SEM (cell line): ENCODE data around the genes KHNYN, GZMB and FOXG1.

DNA sequence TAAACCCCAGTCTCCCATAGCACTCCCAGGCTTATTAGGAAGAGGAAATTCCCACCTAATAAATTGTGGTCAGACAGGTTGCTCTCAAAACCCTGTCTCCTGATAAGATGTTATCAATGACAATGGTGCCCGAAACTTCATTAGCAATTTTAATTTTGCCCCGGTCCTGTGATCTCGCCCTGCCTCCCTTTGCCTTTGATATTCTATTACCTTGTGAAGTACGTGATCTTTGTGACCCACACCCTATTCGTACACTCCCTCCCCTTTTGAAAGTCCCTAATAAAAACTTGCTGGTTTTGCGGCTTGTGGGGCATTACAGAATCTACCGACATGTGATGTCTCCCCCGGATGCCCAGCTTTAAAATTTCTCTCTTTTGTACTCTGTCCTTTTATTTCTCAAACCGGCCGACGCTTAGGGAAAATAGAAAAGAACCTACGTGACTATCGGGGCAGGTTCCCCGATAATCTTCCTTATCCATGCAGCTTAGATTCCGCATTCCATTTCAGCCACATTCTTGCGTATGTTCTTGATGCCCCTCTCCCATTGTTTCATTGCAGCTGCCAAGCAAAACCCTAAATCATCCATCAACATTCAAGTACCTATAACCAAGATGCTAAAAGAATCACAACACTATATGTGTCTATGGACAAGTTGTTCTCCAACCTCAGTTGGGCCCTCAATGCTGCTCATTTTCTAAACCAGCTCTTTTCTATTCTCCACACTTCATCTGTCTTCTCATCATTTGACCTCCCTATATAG is 2.7 kb upstream of the TSSK4 start:
- PRO-cap = no peak

- PRO-cap = no peak
These were observed 313 bp downstream of the GMPR2 start for GRCh38 chr14:24233137-24233346.

DNA sequence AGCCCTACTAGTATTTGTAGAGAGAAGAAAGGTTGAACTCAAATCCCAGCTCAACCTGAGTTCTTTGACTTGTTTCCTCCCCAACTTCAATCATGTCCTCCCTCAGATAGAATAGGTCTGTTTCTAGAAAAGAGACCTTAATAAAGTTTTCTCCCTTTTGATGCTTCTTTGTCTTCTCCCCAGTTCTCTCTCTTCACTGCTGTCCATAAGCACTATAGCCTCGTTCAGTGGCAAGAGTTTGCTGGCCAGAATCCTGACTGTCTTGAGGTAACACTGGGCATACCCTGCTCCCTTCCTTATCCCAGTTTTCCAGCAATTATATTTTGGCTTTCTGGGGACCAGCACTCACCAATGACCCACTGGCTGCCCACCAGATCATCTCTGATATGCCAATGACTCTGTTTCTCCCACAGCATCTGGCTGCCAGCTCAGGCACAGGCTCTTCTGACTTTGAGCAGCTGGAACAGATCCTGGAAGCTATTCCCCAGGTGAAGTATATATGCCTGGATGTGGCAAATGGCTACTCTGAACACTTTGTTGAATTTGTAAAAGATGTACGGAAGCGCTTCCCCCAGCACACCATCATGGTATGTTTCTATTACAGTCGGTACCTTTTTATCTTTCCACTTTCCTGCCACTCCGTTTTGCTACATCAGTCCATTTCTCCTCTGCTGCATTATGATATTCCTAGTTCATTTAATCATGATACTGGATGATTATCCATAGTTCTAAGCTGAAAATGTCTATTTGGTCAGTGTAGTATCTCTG is 3.0 kb downstream of the GMPR2 start:
- PRO-cap = no peak

DNA sequence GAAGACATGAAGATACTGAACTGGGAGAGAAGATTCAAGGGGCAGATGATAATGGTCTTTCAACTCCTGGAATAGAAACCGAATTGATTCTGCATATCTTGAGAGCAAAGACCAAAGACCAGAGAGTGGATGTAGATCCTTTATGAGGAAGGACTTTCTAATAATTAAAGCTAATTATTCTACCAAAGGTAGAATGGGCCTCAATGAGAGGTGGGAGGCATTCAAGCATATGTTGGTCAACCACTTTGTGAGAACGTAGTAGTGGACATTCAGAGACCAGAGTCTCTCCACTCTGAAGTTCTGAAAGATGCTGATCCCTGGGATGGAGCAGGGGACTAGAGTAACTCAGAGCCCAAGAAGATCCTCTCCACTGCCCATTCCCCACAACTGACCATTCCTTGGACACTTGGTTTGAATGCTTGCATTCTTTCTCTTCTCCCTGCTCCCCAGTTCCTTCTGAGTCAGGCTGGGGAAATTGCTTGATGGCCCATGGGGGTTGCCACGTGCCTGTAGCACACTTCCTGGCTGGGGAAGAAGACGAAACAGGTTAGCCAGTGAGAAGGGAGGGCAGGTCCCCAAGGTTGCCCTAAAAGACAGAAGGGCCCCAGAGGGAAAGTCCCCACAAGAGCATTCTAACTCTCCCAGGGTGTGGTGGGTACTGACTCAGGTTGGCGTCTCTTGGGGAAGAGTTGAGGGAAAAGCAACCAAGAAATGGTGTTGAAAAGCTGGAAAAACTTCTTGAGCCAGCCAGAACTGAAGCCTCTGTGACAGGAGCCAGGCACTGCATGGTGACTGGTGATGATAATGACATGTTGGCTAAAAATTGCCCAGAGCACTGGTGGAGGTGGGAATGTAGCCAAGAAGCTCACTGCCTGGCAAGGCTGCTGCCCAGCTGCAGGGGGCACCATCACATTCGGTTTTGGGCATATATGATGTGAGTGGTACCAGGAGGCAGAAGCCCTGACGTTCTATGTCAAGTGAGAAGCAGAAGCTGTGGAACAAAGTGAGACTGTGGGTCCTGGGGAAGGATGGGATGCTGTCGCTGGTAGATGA is 7.8 kb upstream of the RABGGTA start:
- PRO-cap = bidirectional peak, plus-strand start at position 540 of the sequence, minus-strand start at position 458 of the sequence

DNA sequence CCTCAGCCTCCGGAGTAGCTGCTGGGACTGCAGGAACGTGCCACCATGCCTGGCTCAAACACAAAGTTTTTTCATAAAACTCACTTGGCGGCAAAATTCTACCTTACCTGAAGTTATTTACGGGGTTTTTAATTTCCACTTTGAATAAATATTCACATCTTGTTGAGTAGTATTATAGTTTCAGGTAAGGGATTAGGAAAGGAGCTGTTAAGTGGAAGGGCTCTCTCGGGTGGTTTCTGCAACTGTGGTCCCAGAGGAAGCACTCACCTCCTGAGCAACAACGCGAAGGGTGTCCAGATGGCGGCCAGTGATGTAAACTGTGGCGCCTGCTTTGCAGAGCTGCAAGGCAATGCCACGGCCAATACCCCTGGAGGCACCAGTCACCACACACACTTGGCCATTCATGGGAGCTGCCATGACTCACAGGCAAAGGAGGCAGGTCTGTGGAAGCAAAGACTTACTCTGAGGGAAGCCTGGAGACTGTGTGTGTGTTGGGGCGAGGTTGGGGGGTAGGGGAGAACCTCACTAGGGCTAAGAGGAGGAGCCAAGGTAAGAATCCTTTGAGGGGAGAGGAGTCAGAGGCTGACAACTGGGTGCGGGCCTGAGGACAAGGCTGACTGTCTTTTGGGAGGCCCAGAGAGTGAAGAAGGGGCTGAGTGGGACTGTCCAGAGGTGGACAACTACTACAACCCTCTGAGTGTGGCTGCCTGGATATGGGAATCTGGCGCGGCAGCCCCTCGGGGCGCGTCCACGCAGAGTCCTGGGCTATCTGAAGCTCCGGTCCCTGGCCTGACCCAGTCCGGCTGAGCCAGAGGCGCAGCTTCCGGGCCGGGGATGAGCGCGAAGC is 667 bp downstream of the DHRS1 start:
- PRO-cap = no peak

GRCh38 chr14:24309178-24309727 is 687 bp upstream of the LTB4R2 start:
- PRO-cap = no peak

DNA sequence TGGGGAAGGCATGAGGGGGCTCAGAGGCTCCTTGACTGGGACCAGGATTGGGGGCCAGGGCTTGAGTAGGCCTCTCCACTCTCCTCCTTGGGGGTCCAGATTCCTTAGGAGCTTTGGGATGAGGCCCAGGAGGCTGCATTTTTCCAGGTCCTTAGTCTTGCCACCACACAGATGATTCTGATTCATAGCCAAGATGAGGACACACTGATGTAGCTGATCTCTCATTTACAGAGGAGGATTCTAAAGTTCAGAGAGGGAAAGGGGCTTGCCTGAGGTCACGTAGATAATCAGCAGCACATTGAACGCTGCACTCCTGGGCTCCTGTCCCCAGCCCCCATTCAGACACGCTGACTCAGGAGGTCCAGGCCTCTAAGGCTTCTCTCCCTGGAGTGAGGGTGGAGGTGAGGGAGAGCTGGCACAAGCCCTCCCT is 10.2 kb downstream of the NFATC4 start:
- PRO-cap = no peak

GRCh38 chr14:24389166-24389662 is 9.6 kb upstream of the NYNRIN start:
- PRO-cap = no peak

- PRO-cap = bidirectional peak, plus-strand start at chr14:24429954, minus-strand start at chr14:24429866
These were observed at the start of gene KHNYN for GRCh38 chr14:24429520-24430429. Gene KHNYN, plus strand, starts transcription at chr14:24429954.

- PRO-cap = no peak
These were observed 6.0 kb downstream of the SDR39U1 start for GRCh38 chr14:24436276-24437278.

GRCh38 chr14:24634097-24634625 is at the start of gene GZMB:
Gene GZMB, minus strand, starts transcription at chr14:24634190.
- PRO-cap = no peak

DNA sequence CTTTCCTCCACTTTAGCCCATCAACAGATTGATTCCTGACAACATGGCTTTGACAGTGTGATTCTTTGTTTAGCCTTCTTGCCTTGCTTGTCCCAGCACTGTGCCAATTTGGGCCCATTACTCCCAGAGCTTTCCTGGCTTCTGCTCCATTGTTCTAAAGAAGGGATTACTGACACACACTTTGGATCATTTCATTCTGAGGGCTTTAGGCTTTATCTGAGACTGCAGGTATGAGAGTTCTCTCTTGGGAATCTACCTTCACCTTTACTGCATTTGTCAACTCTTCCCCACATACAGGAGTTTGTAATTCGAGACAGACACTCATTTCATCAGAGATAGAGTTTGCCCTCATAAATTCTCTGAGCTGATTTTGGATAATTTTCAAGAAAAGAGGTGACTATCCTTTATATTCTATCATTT is 206.4 kb upstream of the GZMB start:
- PRO-cap = no peak

DNA sequence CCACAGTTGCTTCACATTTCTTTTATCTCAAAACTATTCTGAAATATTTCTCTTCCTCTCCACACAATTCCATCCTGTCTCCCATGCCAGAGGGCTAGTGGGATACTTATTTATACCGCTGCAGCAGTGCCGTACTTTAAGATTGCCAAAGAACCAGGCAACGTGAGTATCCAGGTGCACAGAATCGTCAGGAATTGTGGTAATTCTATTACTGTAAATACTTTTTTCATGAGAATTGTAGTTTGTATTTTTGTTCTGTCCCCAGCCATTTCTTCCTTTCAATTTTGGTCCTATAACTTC is 188.7 kb upstream of the FOXG1 start:
- PRO-cap = no peak

DNA sequence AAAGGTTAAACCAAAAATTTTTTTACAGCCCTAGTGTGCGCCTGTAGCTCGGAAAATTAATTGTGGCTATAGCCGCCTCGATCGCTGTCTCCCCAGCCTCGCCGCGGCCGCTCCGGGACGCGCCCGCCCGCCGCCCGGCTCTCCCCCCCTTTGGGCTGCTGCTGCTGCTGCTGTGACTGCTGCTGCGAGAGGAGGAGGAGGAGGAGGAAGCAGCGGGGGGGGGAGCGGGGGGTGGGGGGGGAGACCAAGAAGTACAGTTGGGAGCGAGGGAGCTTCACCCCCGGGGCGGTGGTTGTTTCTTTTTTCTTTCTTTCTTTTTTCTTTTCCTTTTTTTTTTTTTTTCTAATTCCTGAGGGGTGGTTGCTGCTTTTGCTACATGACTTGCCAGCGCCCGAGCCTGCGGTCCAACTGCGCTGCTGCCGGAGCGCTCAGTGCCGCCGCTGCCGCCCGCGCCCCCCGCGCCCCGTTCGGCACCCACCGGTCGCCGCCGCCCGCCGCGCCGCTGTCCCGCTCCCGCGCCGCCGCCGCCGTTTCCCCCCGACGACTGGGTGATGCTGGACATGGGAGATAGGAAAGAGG is at the start of gene FOXG1:
TSS of gene FOXG1 (plus strand) at position 59 of the 579 bp plus-strand sequence.
- PRO-cap = no peak

DNA sequence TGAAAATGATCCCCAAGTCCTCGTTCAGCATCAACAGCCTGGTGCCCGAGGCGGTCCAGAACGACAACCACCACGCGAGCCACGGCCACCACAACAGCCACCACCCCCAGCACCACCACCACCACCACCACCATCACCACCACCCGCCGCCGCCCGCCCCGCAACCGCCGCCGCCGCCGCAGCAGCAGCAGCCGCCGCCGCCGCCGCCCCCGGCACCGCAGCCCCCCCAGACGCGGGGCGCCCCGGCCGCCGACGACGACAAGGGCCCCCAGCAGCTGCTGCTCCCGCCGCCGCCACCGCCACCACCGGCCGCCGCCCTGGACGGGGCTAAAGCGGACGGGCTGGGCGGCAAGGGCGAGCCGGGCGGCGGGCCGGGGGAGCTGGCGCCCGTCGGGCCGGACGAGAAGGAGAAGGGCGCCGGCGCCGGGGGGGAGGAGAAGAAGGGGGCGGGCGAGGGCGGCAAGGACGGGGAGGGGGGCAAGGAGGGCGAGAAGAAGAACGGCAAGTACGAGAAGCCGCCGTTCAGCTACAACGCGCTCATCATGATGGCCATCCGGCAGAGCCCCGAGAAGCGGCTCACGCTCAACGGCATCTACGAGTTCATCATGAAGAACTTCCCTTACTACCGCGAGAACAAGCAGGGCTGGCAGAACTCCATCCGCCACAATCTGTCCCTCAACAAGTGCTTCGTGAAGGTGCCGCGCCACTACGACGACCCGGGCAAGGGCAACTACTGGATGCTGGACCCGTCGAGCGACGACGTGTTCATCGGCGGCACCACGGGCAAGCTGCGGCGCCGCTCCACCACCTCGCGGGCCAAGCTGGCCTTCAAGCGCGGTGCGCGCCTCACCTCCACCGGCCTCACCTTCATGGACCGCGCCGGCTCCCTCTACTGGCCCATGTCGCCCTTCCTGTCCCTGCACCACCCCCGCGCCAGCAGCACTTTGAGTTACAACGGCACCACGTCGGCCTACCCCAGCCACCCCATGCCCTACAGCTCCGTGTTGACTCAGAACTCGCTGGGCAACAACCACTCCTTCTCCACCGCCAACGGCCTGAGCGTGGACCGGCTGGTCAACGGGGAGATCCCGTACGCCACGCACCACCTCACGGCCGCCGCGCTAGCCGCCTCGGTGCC is 1.1 kb downstream of the FOXG1 start:
- PRO-cap = no peak

DNA sequence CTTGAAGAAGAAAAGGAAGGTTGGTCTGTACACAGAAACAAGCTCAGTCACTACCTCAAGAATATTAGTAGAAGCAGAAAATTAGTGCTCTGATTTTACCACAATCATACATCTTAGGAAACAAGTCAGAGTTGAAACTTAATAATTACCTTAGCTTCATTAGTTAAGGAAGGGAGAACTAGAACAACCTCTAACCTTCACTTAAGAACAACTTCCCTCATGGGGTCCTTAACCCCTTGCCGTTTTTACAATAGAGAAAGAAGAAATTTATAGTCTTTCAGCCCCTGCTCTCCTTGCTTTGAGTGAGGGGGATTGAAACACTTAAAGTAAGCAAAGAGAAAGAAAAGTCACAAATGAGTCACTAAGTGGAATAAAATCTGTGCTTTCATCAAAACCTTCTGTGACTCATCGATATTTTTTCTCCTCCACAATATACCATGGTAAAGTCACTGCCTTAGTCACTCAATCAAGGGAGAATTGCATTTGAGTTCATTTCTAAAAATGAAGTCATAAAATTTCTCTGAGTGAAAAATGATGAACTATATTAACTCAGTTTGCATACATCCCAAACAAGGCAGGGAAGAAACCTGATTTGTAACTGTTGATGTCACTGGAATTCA is 470.1 kb downstream of the FOXG1 start:
- PRO-cap = no peak

DNA sequence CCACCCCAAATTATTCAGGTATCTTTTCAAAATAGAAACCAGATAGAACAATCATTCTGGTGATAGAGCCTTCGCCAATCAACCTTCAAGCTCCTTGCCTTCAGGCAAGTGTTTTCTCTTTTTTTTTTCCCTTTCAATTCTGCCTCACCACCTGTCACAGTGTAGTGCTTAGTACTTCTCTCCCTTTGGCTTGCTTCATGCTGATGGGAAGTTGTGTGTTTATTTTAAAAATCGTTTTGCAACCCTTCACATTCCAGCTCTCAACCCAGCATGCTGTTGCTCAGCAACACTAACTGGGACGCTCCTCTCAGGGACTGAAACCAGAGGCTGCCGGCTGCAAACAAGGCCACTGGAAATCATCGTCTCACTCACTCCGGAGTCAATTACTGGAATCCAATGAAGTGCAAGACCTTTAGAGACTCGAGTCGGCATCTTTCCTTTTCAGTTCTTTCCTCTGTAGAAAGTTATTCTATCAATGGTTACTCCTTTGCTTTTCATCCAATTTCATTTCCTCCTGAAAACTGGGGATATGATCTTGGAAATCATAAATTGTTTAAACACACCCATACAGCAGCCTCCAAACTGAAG is 342.6 kb downstream of the PRKD1 start:
- PRO-cap = no peak

DNA sequence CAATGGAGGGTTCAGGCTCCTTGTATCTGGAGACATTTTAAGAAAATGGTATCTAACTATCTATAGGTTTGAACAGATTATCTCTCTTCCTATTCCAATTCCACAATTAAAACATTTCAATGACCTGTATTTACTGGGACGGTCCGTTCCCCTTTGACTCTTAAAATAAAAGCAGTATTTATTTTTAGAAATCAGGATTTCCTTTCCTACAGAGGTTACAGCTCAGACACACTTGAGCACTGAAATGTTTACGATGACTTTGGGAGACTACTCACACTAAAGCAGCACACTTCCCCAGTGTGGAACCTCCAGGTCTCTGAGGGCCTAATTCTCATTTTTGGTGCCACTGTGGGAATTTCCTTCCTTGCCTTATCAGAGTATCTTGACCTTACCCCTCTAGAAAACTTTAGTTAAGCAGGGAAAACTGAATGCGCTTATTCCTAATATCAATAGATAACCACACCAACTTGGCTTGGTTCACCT is 181.8 kb downstream of the PRKD1 start:
- PRO-cap = no peak

GRCh38 chr14:30225159-30225603 is 297.5 kb upstream of the PRKD1 start:
- PRO-cap = no peak

DNA sequence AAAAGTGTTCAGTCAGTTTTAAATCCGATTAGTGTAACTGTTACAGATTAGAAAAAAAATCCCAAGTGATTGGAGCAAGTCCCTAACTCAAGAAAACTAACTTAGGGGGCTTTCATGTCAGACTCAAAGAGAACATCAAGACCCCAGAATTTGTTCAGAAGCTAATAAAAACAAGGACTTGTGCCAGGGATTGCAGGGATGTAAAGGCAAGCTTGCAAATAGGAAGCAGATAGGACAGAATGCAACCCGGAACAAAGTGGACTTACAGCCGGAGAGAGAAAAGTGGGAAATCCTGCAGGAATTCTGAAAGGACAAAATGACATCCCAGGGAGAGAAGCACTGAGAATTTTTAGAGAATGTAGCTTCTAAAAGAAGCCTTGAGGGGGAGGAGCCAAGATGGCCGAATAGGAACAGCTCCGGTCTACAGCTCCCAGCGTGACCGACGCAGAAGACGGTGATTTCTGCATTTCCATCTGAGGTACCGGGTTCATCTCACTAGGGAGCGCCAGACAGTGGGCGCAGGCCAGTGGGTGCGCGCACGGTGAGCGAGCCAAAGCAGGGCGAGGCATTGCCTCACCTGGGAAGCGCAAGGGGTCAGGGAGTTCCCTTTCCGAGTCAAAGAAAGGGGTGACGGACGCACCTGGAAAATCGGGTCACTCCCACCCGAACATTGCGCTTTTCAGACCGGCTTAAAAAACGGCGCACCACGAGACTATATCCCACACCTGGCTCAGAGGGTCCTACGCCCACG is 195.6 kb upstream of the G2E3 start:
- PRO-cap = no peak